Natural killer cell (primary cell): ENCODE results near the genes MOSPD2 and ASB11.

- PRO-cap, result no peak
Measured at GRCh38 chrX:13432357-13432864, 112.6 kb upstream of the ATXN3L start.

GRCh38 chrX:13699275-13699929, 10.5 kb downstream of the RAB9A start:
- PRO-cap, result no peak

DNA sequence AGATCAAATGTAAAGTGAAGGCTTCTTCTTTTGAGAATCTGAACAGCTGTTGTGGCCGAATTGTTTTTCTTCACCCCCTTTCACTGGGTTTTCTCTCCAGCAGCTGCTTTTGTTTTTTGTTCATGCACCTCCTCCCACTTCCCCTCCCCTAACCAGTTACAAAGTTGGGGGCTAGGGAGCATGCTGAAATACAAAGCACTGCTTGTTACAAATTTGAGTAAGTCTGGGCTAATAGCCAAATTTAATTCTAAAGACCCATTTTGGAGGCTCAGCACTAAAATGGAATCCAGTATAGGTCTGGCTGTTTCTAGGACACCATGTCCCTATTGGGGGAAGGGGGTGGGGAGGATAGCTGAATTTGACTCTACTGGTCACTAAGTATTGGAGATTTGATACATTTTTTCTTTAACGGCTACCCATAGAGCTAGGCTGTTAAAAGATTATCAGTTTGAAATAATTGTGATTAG, 89.2 kb upstream of the GPM6B start:
- PRO-cap, result no peak

GRCh38 chrX:13911618-13911994, 94.7 kb upstream of the GPM6B start:
- PRO-cap, result no peak

DNA sequence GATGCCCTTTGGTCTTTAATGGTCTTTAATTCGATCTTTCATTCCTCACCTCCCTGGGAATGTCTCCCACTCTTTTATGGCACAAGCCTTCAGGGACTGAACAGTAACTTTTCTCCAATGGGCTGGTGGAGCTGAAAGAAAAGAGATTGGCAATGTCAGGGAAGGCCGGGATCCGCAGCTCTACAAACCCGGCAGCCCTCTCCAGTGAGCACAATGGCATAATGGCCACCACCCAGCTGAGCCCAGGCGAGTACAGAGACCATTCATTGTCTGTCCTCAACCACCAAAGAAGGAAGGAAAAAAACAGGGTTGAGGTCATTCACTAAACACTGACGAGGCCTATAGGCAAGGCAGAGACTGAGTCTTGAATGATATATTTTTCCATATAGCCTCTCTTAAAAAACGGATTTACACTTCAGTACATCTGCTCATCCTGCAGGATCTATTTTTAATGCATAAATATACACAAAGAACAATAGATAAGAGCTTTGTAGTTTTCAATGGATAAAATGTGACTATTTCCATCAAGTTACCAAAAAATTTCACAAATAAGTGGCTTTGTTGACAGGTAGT, 3.5 kb downstream of the GEMIN8 start:
- PRO-cap, result no peak

DNA sequence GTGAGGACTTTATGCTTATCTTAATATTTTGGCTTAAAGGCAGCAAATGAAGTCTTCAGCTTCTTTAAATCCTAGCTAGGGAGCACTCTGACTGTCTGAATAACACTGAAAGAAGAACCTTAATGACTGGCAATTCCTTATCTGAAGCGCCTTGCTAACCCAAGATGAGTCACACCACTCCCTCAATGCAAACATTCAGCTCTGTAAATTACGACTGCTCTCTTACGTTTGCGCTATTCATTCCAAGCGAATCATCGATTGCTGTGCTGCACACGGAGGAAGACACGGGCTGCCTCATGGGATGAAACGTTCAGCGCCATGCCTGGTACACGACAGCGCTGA, 35.2 kb upstream of the GEMIN8 start:
- PRO-cap, result no peak

DNA sequence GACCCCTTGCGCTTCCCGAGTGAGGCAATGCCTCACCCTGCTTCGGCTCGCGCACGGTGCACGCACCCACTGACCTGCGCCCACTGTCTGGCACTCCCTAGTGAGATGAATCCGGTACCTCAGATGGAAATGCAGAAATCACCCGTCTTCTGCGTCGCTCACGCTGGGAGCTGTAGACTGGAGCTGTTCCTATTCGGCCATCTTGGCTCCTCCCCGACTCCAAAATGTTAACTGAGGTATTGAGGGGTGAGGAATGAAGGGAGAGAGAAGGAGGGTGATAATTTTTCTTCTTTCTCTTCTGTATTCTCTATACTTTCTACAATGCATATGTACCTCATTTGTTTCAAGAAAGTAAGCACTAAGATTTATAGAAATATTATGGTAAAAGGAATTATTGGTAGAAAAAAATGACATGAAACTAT, 80.1 kb upstream of the GEMIN8 start:
- PRO-cap, result no peak

- PRO-cap, result no peak
Measured at GRCh38 chrX:14454337-14454814, 75.0 kb upstream of the GLRA2 start.

DNA sequence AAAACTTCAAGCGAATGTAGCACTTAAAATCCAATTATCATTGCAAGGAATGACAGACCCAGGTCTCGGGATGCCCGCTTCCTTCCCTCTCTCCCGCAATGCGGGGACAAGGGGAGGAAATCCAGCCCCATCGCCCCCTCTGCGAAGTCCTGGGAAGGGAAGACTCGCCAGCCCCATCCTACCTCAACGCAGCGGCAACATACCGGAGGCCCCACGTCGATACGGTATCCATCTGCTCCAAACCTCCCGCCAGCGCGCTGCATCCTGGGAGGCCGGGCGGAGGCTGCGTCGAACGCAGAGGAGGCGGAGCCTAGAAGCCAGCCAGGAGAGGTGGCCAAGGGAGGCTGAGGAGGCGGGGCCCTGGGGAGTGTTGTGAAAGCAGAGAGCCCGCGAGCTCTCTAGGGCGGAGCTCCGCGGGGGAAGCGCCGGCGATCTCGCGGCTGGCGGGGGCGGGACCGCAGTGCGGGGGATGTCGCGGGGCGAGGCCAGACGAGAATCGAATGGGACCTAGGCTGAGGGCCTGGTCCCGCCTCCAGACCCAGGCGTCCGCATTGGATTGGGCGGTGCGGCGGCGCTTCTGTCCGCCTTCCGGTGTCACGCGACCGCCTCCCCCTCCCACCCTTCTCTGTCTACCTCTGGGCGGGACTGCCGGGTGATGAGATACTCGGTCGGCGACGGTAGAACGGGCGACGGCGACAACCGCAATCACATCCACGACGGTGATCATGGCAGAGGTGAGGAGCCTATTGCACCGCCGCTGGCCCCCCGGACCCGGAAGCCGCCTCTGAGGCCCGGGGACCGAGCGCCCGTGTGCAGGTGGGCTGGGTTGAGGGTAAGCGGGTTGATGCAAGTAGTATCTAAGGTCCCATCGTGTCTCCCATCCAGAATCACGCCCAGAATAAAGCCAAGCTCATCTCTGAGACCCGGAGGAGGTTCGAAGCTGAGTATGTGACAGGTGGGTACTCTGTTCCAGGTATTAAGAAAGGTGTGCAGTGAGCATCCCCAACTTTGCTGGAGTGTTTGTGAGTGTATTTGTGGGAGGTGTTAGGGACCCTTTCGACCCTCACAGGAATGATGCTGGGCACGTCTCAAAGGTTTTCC, at the start of gene MOSPD2:
Gene MOSPD2 (plus strand): TSS at position 618 of the 1,101 bp plus-strand sequence.
- PRO-cap, result bidirectional peak, plus-strand start at position 351 of the sequence, minus-strand start at position 266 of the sequence; bidirectional peak, plus-strand start at position 708 of the sequence, minus-strand start at position 786 of the sequence

GRCh38 chrX:15314250-15314932, 1.0 kb downstream of the ASB11 start:
- PRO-cap, result no peak

GRCh38 chrX:15315426-15315901, at the start of gene ASB11:
Gene ASB11 (minus strand): TSS chrX:15315640.
- PRO-cap, result no peak

DNA sequence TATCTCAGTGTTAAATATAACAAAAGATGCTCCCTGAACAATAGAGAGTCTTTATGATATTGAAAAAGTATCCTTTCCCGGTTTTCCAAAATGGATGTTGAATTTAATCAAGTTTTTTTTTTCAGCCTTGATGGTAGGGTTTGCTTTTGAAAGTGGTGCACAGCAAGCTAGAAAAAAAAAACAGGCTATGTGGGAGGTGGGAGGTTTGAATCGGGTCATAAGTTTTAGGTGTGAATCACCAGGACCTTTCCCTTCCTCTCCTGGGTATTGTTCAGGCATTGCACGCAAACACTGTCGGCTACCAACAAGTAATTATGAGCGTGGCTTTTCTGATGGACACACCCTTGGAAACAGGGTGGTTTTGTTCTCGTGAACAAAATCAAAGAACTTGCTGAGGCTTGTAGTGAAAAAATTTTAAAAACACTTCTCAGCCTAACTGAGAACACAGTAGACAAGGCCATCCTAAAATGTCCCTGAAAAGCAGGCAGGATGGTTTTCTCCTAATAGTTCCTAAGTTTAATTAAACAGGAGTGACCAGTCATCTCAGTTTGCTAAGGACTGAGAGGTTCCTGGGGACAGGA, 18.1 kb downstream of the PIR start:
- PRO-cap, result no peak

- PRO-cap, result bidirectional peak, plus-strand start at chrX:15738832, minus-strand start at chrX:15738715; unidirectional peak, minus-strand start at chrX:15738967
Measured at GRCh38 chrX:15738404-15739122, 493 bp downstream of the CA5B start.

DNA sequence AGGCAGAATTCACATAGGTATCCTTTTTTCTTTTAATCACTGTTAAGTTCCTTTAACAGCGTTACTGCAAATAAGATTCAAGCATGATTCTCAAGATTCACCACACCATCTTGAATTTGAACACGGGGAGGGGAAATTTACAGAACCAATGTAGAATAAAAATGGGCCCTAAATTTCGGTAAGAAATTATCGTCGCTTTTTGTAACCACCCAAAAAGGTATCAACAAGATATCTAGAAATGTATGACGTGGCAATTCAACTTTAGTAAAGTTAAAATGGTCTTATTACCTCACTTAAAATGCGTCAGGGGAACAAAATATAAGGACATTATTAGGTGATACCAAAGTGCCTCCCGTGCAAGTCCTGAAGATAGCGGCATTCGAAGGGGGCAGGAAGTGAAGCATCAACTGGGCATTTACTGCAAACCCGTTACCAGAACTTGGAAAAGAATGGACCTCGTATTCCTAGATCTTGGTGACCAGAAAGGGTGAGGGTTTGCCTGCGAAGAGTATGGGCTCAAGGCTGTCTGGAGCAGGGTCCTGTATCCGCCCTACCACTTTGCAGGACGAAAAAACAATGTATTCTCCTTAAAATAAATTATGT, 1.0 kb downstream of the AP1S2 start:
- PRO-cap, result no peak

DNA sequence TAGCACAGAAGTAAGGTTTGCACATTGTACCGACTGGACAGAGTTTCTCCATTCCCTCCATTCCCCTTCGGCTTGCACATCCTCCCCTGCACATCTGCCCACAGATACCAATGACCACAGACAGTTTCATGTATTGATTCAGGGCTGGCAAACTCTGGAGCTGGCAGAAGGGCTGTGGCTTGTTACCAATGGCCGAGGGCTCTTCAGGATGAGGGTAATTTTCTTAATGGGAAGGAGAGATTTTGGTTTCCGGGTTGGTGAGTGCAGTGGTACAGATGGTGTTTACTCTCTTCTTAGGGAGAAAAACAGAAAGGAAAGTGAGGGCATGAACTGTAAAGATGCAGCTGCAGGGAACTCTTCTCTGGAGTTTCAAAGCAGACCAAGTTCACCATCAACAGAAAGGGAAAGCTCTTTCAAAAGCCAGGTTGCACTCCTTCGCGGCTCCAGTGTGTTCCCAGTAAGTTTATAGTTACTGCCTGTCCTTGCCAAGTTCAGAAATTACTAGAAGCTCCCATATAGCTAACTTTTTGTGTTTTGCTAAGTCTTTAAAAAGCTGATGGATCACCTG, 2.4 kb downstream of the GRPR start:
- PRO-cap, result no peak

DNA sequence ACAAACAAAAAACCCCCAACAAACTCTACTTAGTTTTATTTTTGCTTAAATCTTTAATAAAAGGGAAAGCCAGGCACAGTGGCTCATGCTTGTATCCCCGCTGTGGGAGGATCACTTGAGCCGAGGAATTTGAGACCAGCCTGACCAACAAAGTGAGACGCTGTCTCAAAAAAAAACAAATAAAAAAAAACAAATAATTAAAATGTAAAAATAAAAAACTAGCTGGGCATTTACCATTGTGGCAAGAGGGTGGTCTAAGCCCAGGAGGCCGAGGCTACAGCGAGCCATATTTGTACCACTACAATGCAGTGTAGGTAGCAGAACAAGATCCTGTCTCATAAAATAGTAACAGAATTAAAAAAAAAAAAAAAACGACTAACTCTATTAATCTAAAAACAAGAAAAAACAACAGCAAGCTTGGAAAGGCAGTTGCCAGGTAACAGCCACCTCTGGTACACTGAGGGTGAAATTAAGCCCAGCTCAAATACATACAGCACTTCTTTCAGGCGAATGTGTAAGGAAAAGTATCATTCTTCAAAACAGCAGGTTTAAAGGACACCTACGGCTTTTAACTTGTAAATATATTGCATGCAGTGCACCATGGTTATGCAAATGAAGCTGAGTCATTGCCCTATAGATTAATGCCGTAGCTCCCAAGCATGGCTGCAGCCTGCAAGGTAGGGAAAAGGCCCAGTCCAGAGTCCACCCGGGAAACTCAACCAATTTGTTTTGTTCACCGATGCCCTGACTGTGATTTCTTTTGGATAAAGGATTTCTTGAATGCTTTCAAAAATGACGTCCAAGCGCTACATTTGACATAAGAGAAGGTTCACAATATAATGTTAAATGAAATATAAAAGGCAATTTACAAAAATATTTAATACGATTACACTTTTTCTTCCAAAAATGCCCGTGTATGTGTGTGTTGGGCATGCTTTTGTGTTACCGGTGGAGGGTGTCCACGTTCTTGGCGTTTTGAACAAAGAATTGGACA, 14.5 kb upstream of the TXLNG start:
- PRO-cap, result no peak

DNA sequence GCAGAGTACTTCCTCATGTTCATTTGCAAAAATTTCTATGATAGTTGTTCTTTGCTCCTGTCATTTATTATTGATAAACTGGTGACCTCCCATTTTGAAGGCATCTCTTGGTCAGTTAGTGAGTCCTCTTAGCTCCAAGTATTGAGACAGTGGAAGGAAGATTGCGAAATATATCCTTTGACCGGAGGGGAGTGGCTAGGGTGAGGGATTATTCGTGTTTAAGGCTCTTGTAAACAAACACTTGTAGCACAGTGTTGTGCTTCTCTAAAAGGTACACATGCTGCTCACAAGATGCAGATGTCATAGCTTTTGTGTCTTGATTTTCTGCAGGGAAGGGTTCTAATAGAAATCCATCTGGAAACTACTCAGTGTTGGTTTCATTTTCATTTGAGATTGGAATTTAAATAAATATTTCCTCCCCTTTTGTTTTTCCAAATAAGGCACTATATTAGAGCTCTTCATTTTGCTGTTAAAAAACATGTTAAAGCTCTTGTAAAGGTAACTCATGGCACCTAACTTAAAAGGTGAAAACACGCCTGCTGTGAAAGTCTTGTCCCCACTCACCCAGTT, 21.8 kb downstream of the TXLNG start:
- PRO-cap, result no peak

DNA sequence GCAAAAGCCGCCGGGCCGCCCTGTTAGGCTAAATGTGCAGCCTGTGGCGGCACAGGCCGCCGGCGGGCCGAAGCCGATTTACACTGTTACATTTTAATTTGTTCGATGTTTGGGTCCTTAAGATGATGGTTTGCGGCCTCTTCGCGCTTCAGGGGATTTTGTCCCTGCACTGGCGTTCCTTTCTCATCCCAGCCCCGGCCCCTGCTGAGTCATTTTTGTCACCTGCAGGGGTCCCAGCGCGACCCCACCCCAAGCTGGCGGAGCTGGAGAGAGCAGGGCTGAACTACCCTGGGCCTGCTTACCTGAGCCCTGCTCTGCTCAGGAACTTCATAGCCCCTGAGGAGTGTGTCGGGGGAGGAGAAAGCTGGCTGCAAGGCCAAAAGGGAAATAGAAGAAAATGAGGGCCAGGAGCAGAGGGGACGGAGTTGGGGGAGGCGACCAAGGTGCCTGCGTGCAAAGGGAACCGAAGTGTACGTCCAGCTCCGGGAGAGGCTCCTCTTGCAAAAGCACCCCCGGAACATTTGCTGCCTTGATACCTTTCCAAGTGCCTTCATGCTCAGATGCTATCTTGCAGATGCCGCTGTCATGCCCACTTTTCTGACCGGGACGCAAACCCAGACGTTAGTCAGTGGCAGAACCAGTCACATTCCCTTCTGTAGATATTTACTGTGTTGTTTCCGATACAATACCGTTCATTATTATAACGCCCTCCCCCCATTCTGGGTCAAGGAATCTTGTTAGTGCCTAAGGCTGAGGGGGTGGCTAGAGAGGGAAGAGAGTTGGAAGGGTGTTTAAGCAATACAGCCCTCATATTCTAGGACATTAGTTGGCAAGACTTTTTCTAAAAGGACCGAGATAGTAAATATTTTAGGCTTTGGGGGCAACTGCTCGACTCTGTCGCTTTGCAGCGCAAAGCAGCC, 1.1 kb upstream of the RBBP7 start:
- PRO-cap, result no peak

- PRO-cap, result bidirectional peak, plus-strand start at chrX:16882848, minus-strand start at chrX:16882711
Measured at GRCh38 chrX:16882616-16883306, 12.6 kb upstream of the RBBP7 start.

DNA sequence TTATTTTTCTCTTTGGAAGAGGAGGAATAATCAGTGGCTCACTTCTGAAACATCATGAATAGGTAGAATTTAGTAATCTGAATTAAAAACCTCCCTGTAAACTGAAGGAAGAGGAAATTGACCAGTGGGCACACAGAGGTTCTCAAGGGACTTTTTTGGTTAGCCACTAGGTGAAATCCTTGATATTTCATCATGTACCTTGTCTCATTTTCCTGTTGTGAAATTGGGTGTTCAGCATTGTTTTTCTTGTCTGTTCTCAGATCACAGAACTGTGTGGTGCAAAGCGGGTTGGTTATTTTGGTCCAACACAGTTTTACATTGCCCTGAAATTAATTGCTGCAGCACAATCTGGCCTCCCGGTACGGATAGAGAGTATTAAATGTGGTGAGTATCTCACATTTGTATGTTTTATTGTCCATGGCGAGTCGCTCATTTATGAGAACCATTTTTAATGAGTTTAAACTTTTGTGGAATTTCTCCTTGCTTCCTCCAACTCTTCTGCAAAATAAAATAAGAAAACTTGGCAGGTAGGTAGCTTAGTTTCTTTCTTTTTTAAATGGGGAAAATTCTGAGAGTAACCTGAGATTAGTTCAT, 59.6 kb downstream of the REPS2 start:
- PRO-cap, result no peak